Gastrocnemius medialis (tissue), 3 donors: ENCODE measurements around a stretch of chr11.

DNA sequence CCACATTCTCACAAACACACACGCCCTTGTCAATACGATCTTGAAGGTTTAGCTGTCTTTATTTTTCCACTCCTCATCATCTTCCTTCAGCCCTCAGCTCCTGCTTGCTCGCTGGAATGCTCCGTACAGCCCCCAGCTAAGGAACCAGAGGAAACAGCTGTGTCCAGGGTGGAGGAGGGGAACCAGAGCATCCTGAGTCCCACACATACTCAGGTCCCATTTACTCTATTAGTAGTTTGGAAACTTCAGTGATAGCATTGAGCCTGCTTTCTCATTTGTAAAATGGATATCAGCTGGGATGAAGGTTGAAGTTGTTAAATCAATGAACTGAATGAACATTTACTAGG is 13.3 kb downstream of the PCSK7 start:
- PRO-cap: no peak
- RAMPAGE, long total RNA, 3 experiments: no peak in any of the 3 experiments

- PRO-cap: no peak
- RAMPAGE, long total RNA, 3 experiments: no peak in any of the 3 experiments
Measured at GRCh38 chr11:117220495-117220973, 11.3 kb downstream of the PCSK7 start.

GRCh38 chr11:117257148-117257747 is 24.8 kb downstream of the RNF214 start:
- PRO-cap: no peak
- RAMPAGE, long total RNA, 3 experiments: no peak in any of the 3 experiments

DNA sequence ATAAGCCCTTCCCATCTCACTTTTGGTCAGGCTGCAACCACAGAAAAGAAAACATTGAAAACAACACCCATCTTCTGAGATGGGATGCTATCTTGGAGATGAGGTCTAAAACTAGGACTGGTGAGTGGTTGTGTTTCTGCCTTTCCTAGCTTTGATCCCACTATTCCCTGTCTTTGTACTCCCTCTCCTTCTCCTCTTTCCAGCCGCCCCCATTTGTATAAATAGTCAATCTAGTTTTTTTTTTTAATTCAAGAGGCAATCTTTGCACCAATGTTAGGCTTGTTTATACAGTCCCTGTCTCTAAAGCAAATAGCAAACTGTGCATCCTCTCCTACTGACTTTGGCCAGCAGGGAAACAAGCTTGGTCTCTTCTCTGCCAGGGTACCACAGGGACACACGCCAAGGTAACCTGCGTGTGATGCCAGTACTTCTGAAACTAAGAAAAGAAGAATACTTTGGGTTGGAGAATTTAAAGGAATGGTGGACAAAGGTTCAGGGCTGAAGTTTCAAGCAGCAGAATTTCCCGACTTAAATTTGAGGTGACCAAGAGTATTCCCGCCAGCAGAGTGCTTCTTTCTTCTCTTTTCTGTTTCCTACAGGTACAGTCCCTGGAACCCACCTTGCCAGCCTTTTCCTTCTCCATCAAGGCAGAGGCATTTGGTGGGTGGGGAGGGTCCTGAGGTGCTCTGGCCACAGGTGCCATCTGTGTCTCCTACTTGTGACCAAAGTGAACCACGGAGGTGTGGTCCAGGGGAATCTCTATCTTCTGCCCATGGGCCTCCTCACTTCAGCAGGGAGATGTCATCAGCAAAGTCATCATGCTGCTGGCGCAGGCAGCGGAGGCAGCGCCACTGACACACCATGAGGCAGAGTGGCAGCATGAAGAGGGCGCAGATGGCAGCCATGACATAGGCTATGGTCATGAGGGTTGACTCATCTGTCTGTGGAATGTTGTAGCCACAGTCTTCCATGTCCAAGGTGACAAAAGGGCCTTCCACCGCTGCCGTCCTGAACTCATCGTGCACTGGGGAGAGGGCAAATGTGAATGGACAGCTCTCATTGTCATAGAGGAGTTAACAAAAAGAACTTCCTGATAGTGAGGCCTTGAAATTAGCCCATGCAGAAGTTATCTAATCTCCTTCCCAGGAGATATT is 26.9 kb downstream of the BACE1 start:
- PRO-cap: no peak
- RAMPAGE, long total RNA, 3 experiments: no peak in any of the 3 experiments

- PRO-cap: no peak
- RAMPAGE, long total RNA, 3 experiments: no peak in any of the 3 experiments
Measured at GRCh38 chr11:117316660-117316886, 517 bp upstream of the BACE1 start.

GRCh38 chr11:117536189-117536394 is 208.4 kb downstream of the CEP164 start:
- PRO-cap: no peak
- RAMPAGE, long total RNA, 3 experiments: no peak in any of the 3 experiments

DNA sequence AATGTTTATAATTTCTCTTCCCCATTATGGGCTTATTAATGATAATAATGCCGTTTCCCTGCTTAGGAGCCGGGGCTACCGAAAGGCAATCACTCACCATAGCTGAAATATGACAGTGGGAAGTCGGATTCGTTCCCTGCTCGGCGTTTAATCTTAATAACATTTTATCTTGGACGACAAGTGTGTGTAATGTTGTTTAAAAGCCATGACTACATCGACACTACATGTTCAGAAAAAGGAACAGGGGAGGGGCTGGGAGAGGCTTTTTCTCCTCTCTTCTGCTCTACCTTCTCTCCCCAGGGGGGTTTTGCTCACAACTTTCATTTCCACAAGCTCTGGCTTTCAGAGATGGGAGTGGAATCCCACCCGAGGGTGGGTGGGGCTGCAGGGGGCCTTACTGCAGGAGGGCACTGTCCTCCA is 105.5 kb downstream of the DSCAML1 start:
- PRO-cap: no peak
- RAMPAGE, long total RNA, 3 experiments: no peak in any of the 3 experiments

- PRO-cap: no peak
- RAMPAGE, long total RNA, 3 experiments: no peak in any of the 3 experiments
Measured at GRCh38 chr11:117723506-117724212, 73.4 kb downstream of the DSCAML1 start.

DNA sequence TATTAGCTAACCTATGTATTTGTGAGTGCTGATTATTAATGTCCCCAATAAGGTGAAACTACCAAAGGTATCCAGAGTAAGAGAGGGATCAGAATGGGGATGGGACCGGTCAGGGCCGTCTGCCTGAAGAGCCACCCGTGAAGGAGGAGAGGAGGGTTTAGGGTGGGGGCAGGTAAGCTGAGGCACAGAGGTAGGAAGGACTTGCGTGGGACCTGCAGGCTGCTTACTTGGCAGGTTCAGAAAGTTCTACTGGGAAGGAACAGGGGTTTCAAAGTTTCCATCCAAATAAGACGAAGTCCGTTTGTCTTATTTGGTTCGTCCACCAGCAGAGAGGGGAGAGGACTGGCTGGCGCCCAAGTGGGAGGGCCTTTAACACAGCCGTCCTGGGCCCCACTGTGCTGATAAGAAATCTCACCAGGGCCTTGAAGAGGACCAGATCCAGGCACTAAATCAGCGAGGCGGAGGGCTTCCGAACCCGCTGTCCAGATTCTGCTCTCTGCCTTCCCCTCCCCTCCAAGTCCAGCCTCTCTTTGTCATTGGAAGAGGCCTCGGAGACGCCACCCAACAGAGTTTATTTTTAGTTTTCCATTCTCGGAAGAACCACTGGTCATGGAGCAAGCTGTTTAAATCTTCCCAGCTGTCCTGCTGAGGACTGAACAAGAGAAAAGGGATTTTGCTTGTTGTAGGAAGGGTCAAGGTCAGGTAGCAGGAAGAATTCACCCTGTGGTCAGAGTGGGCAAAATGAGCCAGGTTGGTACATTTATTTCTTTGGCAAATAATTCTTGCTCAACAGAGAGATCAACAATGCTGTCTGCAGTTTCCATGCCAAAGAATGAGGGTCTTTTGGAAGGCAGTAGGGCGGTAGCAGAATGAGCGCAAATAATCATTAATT is 9.3 kb upstream of the FXYD6 start:
- PRO-cap: bidirectional peak, plus-strand start at position 588 of the sequence, minus-strand start at position 498 of the sequence
- RAMPAGE, long total RNA, 3 experiments: no peak in any of the 3 experiments

DNA sequence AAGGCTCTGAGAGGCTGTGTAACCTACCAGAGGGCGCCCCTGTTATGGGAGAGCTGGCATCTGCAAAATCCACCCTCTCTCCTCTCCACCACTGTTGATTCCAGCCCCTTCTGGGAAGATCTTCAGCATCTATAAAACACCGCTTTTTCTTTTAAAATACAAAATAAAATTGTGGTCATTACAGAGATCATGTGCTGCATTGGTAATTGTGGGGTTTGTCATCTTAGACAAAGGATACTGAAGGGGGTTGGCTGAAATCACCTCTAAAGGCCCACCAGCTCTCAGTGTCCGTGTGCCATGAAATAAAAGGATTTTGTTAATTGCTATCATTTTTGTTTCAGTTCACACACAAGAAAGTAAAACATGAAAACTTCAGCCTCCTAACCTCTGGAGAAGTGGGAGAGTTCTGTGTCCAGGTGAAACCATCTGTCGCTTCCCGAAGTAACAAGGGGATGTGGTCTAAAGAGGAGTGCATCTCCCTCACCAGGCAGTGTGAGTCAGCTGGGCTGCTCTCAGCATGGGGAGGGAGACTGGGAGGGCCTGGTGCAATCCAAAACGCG is 7.5 kb downstream of the IL10RA start:
- PRO-cap: no peak
- RAMPAGE, long total RNA, 3 experiments: no peak in any of the 3 experiments

DNA sequence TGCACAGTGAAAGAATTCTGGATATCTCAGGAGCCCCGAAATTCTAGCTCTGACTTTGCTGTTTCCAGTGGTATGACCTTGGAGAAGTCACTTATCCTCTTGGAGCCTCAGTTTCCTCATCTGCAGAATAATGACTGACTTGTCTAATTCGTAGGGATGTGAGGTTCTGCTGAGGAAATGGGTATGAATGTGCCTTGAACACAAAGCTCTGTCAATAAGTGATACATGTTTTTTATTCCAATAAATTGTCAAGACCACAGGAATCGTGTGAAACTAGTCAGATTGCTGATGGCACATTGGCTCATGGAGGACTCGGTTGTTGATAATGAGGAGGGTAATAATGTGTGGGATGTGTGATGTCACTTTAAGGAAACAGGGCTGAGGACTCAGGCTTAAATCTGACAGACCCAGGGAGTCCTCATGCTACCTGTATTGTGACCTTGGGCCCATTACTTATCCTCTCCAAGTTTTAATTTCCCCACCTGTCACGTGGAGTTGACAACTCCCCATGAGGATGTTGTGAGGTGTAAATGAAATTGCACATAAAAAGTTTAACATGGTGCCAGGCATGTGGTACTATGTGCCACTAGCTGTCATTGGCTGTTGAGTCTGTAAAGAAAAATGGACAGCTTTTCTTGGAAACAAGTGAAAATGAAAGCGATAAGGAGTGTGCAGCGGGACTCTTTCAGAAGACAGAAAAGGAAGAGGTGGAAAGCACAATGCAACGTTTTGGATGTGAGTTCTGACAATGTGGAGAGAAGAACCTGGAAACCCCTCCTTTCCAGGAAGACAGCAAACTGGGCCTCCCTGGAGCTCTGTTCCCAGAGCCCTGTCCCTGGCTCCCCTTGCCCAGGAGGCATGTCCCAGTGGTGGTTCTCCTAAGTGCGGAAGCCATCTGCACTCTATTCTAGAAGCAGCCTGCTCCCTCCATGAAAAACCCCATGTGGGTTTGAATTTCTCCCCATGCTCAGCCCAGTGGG is 15.3 kb downstream of the IL10RA start:
- PRO-cap: no peak
- RAMPAGE, long total RNA, 3 experiments: no peak in any of the 3 experiments

DNA sequence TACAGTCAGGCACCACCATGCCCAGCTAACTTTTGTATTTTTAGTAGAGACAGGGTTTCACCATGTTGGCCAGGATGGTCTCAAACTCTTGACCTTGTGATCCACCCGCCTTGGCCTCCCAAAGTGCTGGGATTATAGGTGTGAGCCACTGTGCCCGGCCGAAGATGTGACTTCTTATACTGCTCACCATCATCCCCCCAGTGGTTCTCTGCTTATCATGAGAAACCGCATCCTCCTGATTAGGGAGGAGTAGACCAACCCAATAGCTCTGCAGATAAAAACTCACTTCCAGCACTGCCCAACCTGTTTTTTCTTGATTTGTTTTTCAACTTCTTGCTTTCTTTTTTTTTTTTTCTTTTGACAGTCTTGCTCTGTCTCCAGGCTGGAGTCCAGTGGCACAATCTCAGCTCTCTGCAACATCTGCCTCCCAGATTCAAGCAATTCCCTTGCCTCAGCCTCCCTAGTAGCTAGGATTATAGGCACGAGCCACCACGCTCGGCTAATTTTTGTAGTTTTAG is 21.4 kb downstream of the IL10RA start:
- PRO-cap: no peak
- RAMPAGE, long total RNA, 3 experiments: no peak in any of the 3 experiments

GRCh38 chr11:118010493-118011581 is 24.6 kb downstream of the IL10RA start:
- PRO-cap: no peak
- RAMPAGE, long total RNA, 3 experiments: no peak in any of the 3 experiments

DNA sequence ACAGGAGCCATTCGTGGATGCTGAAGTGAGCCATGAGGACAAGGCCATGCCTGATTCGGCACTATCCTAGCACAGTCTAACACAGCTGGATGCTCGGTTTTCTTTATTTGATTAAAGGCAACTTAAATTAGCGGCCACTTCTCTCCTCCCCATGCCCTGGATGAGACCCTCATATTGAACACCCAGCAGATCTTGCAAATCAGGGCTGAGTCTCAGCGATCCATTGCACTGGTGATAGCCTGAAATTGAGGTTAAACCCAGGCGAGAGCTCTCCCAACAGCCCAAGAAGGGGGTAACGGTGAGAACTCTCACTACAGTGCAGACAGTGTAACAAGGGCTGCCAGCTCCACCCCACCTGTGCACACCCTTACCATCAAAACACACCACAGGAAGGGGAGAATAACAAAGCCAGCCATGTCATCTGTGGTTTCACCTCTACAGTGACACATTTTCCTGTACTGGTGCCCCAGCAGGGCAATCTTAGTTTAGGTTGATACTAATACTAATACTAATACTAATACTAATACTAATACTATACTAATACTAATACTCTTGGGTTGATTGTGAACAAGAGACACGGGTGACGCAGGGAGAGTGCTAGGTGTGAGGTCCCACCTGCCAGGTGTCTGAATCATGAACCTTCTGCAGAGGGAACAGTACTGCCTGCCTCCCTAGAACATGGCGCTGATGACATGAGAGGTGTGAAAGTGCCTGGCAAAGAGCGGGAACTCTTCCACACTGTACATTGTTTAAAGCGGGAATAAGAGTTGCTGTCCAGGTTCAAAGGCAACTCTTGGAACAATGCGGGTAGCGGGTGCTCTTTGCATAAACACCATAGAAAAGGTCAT is 25.3 kb upstream of the TMPRSS4 start:
- PRO-cap: no peak
- RAMPAGE, long total RNA, 3 experiments: no peak in any of the 3 experiments

DNA sequence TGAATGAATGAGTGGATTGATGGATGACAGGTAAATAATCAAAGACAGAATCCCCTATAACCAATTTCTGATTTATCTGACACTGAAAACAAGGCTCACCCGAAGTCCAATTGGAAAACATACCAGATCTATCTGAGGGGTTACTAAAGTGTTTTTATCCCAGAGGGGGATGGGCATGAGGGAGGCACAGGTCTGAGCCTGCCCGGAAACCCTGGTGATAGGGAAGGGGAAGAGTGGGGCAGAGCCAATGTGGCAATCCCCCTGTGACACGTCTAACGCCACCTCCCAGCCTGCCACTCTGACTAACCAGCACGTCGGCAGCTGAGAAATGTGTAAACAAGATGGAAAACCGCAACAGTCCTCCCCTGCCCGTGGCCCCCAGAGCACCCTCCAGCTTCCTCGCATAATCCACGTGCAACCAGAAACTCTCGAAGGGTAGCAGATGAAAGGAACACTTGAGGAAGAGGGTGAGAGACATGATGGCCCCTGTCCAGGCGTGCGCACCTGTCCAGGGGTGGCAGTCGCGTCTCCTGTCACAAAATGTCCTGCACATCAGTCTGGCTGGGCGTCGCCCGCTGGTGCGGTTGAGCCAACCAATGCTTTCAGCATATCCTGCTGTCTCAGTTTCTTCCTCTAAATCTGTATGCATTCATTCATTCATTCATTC is 4.4 kb downstream of the TMPRSS4 start:
- PRO-cap: no peak
- RAMPAGE, long total RNA, 3 experiments: no peak in any of the 3 experiments

GRCh38 chr11:118215163-118215721 is 9.6 kb downstream of the JAML start:
- PRO-cap: no peak
- RAMPAGE, long total RNA, 3 experiments: no peak in any of the 3 experiments

GRCh38 chr11:118231301-118231900 is 6.6 kb upstream of the JAML start:
- PRO-cap: no peak
- RAMPAGE, long total RNA, 3 experiments: no peak in any of the 3 experiments

DNA sequence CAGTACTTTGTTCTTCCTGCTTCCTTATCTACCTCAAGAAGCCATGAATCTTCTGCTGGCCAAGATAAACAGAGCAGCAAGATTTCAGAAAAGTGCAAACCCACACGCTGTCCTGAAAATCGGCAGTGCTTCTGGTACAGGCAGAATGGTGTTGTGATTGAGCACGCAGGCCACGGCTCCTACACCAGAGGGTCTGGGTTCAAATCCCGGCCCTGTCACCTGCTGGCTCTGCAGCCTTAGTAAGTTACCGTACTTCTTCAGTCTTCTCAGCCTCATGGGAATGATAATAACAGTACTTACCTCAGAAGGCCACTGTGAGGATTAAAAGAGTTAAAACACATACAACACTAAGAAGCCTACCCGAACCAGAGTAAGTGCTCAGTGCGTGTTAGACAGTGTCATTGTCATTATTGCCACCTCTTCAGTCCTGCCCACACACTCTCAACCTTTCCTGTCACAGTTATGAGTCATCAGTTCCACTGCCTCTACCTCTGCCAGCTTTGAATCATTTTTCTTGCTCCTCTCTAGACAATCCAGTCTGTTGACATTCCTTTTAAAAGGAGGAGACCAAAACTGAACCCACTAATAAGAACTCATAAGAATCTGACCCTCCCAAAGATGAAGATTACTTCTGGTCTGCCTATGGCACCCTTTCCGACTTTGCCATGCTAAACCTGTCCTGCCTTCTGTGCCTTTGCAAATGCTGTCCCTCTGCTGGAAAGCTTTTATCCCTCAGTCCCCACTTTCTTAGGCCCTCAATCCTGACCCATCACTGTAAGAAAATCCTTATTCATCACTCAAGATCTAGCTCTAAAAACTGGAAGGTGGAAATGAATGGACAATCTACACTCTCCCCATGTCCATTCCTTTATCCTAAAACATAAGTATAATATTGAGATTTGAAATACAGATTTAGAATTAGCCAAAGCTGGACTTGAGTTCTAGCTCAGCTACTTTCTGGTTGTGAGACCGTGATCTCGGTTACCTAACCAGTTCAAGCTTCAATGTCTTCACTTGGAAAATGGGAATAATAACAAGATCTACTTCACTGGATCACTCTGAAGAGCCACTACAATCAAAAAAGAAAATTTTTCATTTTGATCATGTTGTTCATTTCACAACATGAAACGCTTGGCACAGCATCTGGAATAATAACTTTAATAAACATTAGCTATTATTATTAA is 10.5 kb downstream of the MPZL3 start:
- PRO-cap: no peak
- RAMPAGE, long total RNA, 3 experiments: no peak in any of the 3 experiments

DNA sequence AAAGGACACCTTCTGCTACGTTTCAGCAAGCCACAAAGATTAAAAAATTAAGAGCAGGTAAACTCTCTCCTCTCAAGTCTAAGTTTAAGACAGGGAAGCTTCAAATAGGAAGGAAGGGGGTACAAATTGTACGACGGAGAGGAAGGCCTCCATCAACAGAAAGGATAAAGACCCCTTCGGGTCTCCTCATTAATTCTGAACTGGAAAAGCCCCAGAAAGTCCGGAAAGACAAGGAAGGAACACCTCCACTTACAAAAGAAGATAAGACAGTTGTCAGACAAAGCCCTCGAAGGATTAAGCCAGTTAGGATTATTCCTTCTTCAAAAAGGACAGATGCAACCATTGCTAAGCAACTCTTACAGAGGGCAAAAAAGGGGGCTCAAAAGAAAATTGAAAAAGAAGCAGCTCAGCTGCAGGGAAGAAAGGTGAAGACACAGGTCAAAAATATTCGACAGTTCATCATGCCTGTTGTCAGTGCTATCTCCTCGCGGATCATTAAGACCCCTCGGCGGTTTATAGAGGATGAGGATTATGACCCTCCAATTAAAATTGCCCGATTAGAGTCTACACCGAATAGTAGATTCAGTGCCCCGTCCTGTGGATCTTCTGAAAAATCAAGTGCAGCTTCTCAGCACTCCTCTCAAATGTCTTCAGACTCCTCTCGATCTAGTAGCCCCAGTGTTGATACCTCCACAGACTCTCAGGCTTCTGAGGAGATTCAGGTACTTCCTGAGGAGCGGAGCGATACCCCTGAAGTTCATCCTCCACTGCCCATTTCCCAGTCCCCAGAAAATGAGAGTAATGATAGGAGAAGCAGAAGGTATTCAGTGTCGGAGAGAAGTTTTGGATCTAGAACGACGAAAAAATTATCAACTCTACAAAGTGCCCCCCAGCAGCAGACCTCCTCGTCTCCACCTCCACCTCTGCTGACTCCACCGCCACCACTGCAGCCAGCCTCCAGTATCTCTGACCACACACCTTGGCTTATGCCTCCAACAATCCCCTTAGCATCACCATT is 35.9 kb downstream of the KMT2A start:
- PRO-cap: no peak
- RAMPAGE, long total RNA, 3 experiments: no peak in any of the 3 experiments

DNA sequence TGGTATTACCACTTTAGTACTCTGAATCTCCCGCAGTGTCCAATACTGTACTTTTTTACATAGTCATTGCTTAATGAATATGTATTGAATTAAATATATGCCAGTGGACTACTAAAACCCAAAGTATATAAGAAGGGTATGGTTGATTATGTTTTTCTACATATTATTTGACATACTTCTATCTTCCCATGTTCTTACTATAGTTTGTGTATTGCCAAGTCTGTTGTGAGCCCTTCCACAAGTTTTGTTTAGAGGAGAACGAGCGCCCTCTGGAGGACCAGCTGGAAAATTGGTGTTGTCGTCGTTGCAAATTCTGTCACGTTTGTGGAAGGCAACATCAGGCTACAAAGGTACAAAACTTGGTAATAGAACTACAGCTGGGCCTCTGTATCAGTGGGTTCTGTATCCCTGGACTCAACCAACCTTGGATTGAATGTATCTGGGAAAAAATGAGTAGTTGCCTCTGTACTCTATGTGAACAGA is 38.8 kb upstream of the TTC36 start:
- PRO-cap: no peak
- RAMPAGE, long total RNA, 3 experiments: no peak in any of the 3 experiments